Duodenum (tissue), 1 donor: ENCODE measurements around a stretch of chr2.

- PRO-cap: no peak
Observed at GRCh38 chr2:10079198-10079858, 883 bp downstream of the CYS1 start.

DNA sequence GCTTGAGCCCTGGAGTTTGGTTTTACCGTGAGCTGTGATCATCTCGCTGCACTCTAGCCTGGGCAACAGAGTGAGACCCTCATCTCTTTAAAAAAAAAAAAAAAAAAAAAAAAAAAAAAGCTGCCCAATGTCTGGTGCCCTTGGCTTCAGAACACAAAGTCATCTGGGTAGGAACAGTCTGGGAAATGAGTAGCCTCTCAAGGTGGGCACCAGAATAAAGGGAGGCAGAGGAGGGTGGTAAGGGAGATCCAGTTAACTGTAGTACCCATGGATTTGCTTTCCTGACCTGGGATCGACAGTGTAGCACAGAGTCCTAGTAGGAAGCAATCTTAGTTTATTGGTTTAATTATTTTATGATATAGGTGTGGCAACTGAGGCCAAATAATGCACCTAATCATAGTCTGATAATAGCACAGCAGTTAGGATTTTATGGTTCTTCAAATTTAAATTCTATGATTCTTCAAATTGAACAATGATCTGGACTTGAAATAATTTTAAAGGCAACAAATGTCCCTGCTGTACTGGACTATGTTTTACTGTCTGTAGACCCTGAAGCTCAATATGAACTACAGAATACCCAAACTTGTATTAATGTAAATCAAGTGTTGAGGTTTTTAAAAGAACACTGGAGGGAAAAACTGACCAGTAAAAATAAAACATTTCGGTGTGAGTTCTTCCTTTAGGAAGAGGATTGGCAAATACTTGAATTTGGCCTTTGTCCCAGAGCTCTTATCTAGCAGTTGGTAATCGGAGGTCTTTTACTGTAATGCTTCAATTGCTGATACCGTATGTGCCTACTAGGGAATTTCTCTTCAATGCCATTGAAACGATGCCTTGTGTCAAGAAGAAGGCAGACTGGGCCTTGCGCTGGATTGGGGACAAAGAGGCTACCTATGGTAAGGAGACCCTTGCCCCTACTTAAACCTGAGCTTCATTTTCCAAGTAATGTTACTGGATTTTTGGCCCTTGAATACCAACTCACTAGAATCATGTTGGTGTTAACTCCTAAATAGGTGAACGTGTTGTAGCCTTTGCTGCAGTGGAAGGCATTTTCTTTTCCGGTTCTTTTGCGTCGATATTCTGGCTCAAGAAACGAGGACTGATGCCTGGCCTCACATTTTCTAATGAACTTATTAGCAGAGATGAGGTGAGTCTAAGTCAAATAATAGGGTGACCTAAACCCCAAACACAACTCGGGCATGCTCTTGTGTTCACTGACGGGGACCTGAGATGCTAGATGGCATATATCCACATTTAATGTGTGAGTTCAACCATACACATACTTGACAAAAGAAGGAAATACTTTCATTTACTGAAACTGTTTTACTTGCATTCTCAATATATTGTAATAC is 4.0 kb downstream of the RRM2 start:
- PRO-cap: no peak

DNA sequence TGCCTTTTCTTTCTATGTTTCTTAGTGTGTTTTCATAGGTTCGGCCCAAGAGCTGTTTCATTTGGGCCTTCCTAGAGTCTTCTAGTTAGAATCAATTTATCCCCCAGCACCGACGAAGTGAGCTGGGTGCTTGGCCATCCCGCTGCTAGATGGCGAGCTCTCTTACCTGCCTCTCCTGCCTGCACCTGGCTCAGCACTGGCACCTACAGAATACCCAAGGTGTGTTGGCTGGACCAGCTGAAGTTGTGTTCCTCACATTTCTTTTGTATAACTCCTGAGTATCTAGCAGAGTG is 5.7 kb downstream of the HPCAL1 start:
- PRO-cap: no peak

GRCh38 chr2:10331642-10332792 is 29.3 kb downstream of the HPCAL1 start:
- PRO-cap: unidirectional peak, minus-strand start at chr2:10332271

GRCh38 chr2:10333099-10333527 is 30.4 kb downstream of the HPCAL1 start:
- PRO-cap: no peak

- PRO-cap: unidirectional peak, plus-strand start at chr2:10402553
Observed at GRCh38 chr2:10402085-10403139, 45.7 kb downstream of the ODC1 start.

- PRO-cap: no peak
Observed at GRCh38 chr2:10405387-10405837, 42.7 kb downstream of the ODC1 start.

GRCh38 chr2:10432186-10433061 is 15.7 kb downstream of the ODC1 start:
- PRO-cap: bidirectional peak, plus-strand start at chr2:10432728, minus-strand start at chr2:10432576

DNA sequence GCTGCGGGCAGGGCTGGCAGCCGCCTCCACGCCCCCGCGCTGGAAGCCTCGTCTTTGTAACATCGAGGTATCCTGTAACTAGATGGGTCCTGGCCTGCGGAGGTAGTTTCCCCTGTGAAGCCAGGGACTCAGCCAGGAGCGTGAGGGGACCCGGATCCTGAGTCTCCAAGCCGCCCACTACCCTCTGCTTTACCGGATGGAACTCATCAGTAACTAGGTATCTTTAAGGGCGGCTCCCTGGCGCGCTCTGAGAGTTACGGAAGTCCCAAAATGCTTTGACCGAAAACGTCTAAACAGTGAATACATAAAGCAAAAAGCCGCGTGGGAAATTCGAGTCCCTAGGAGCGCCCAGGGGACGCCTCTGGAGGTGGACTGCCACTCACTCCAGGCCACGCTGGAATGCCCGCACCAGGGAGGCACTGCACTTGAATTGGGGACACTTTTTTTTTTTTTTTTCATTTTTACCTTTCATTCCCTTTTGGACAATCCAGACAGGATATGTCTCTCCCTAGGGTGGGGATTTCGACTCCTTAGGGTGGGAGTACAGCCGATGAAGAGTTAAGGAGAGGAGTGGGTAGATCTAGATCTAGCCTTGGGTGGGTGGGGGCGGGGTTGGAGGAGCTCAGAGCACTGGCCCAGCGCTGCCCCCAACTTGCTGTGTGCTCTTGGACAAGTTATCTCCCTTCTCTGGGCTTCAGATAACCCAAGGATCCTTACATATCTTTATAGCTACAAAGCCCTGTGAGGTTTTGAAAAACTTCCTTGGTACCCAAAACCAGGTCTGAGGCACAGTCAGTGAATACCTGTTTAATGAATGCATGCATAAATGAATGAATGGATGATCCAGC is 1.1 kb upstream of the ODC1 start:
- PRO-cap: unidirectional peak, minus-strand start at position 388 of the sequence

DNA sequence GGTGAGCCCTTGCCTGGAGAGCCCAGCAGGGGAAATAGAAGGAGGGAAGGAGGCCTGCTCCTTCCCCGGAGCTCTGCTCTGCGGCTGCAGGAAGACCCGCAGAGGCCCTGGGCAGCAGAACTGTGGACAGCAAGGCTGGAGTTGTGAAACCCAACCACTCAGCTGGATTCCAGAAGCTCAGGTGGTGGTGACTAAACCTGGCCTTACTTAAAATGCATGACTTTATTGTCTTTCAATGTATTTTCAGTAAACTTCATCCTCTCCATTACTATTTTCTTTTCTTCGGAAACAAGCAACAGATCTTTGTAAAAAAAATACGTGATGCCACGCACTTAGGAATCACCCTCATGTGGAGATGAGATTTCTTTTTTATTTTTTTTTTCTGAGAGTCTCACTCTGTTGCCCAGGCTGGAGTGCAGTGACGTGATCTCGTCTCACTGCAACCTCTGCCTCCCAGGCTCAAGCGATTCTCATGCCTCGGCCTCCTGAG is 2.4 kb upstream of the ODC1 start:
- PRO-cap: no peak

GRCh38 chr2:10628545-10629338 is 61.0 kb downstream of the NOL10 start:
- PRO-cap: no peak

DNA sequence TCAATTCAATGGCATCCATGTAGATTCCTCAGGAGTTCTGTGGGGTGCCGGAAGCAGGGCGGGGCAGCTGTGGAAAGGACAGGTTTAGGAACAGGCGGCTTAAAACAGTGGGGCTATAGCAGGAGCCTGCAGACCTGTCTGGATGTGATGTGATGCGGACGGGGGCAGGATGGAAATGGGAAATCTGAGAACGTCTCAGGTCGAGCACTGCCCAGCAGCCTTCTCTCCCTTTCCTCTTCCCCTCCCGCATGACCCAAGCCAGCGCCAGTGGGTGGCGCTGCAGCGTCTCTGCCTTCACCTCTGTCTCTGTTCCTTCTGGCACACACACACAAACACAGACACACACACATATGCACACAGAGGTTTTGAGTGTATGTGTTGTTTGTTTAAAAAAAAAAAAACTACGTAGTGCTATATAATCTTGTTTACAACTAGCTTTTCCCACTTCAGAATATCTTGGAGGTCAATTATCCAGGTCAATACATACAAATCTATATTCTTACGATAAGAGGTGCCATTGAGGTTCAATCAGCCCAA is 59.7 kb upstream of the C2orf50 start:
- PRO-cap: no peak

DNA sequence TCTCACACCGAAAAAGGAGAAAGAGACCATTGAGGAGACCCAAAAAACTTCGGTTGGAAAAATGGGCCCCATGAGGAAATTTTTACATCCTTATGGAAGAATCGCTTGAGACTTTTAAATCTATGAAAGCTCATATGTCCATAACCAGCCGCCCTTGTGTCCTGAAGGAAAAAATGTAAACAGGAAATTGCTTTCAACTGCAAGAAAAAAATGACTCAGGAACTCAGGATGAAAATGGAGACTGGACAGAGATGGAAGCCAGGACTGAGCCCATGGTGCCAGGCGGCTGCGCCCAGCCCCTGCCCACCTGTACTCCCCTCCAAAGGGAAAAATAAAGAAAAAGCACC is 59.2 kb upstream of the C2orf50 start:
- PRO-cap: no peak

DNA sequence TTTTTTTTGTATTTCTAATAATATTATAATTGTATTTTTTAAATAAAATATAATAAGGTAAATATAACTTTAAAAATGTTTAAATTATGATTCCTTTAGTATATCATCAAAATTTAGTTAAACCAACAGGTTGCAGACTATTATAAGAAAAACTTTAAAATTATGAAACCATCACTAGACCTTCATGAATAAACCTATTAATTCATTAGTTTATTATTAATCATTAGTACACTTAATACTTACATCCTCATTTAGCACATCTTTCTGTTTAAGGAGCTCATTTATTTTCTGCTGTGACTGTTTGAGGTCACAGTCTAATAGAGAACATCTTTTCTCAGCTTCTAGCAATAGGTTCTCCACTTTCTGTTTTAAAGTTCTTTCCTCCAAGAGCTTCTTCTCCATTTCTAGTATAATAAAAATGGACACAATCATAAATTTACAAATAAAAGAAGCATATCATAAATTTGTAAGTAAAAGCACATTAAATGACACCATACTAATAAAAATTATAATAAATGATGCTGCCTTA is 52.8 kb downstream of the SLC66A3 start:
- PRO-cap: no peak

- PRO-cap: no peak
Observed at GRCh38 chr2:11220917-11221582, 65.8 kb downstream of the SLC66A3 start.

DNA sequence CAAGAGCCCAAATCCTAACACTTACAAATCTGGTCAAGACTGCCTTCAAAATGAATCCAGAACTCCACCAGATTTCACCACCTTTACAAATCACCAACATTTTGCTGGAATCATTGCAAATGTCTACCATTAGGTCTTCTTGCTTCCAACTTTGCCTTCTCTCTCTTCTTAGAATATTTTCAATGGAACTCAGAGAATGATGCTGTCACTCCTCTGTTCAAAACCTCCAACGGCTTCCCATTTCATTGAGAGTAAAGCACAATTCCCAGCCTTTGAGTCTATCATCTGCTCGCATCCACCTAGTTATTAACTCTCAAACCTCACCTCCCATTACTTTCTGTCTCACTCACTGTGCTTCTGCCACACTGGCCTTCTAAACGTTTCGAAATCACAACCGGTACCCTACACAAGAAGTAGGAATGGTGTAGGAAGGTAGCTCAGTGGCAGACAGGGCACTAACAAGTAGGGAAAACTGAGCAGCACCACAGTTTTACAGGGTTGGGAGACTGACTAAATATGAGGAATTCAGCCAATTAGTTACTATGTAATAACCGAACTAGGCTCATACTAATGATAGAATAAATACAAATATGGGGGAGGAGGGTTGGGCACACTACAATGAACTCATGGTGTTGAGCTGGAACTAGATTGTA is 39.9 kb downstream of the ROCK2 start:
- PRO-cap: no peak

DNA sequence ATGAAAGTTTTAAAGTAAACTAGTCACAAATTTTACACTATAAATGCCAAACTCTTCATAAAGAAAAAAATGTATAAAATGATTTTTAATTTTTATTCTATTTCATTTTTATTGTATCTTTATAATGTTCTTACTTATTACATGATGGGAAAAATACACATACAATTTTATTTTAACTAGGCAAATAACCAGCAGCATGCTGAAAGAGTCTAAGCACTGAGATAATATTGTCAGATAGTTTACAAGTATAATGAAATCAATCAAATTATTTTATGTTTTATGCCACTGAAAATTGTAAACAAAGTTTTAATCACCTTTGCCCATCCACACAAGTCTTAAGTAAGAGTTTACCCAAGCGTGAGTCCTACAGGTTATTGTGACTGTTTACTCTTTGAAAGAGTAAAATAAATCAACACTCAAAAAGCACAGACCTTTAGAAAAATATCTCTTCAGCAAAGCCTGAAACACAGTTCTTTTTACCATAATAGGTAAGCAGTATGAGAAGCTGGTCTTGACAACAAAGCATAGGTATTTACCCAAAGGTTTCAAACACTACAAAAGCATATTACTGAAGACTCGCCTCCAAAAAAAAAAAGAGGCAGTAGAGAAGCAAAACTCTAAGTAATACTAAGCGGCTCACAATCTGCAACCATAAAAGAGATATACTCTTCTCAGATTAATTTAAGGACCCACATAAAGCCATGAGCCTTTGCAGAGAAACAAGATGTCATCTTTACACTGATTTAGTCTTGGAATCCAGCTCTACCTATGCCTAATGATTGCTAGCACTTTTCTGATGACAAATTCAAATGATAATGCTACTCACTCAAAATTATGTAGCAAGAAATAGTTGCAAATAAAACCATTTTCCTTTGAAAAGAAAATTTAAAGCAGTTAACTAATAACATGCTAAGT is 3.7 kb downstream of the ROCK2 start:
- PRO-cap: no peak

GRCh38 chr2:11343437-11343975 is 930 bp downstream of the ROCK2 start:
- PRO-cap: bidirectional peak, plus-strand start at chr2:11343933, minus-strand start at chr2:11343807

- PRO-cap: no peak
Observed at GRCh38 chr2:11352723-11353230, 8.3 kb upstream of the ROCK2 start.

DNA sequence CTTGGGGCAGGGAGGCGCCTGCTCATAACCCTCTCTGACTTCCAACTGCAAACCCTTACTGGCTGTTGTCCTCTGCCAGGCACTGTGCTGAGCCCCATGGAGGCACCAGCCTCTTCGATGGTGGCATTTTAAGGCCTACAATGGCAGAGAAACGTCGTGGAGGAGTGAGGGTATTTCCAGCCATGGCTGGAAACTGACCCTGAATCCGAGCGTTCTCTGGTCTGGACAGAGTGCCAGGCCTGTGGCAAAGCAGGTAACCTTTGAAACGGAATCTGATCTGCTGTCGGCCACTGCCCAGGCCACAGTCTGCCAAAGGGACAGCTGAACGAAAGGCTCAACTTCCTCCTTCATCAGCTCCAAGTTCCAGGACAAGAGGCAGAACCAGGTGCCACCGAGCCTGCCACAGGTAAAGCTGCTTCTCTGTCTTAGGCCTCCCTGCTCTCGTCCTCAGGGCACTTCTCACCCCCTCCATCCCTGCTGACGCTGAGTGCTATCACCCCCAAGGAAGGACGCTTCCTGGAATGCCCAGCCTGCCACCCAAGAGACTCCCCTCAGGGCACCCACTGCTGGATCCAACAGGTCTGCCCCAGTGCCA is 27.1 kb upstream of the ROCK2 start:
- PRO-cap: bidirectional peak, plus-strand start at position 304 of the sequence, minus-strand start at position 227 of the sequence